A172 (cell line): ENCODE measurements around the gene SERBP1.

DNA sequence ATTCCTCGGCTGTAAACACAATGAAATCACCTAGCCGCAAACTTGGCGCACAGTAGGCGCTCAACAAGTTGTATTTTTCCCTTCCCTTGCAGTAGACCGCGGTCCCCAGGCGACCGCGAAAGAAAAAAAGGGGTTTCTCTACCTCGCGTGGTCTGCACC, 862 bp upstream of the AK4 start:
- RAMPAGE, long total RNA, result no peak

GRCh38 chr1:65264373-65265077, 44.8 kb upstream of the DNAJC6 start:
- RAMPAGE, long total RNA, result no peak

- RAMPAGE, long total RNA, result no peak
These were observed 47.1 kb downstream of the LEPR start for GRCh38 chr1:65467434-65468056.

DNA sequence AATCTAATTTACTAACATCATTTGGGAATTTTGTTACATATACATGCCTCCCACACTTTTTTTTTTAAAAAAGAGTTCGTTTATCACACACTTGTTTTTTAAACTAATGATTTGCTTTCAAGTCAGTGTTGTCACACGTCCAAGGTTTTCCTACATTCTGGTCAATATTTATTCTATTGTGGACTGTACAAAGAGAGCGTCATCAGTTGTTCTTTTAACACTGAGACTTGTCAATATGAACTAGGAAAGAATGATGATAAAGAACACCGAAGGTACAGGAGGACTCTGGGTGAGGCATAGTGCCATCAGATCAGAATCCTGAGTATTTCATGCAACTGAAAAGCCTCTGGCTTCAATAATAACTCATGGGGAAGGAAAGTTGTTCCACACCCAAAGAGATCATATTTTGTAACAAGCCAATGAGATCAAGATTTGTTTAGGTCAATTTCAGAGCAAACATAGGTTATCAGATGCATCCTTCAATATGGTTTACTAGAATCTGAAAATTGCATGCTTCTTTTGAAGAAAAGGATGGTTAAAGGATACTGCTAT, 63.9 kb downstream of the LEPR start:
- RAMPAGE, long total RNA, result no peak

DNA sequence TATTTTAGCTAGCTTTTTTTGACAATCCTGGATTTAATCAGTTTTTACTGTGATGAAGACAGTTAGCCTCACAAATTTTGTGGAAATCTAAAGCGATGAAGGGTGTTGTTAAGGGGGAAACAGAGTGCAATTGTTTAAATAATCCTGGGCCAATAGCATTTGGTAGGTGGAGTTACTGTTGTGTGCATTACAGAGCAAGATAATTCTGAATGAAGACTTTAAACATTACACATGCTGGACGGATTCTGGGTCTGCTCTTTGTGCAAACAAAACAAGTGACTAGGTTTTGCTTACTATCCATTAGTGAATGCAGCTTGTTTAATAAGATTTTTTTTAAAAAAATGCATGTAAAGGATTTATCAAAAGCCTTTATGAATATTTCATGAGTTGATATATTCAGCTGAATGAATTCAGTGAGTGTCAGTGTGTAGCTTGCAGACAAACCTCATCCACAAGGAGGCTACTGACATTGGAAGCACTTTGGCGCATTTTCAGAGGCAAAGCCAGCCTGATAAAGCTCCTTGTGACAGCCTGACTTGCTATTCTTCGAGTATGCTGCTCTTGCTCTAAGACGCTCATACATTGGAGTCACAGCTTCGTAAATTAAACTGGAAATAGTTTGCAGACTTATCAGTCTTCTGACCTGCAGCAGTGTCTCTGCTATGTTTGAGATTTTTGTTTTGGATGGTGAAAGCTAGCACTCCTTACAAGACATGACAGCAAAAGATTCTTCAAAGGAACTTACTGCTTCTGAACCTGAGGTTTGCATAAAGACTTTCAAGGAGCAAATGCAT, 199.7 kb downstream of the PDE4B start:
- RAMPAGE, long total RNA, result no peak

DNA sequence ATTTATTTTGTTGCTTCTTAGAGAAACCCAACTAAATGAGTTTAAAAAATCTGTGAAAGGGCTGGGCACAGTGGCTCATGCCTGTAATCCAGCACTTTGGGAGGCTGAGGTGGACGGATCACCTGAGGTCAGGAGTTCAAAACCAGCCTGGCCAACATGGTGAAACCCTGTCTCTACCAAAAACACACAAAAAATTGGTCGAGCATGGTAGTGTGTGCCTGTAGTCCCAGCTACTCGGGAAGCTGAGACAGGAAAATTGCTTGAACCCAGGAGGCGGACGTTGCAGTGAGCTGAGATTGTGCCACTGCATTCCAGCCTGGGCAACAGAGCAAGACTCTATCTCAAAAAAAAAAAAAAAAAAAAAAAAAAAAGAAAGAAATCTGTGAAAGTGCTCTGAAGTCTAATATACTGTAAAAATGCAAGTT, 164.1 kb upstream of the SGIP1 start:
- RAMPAGE, long total RNA, result no peak

DNA sequence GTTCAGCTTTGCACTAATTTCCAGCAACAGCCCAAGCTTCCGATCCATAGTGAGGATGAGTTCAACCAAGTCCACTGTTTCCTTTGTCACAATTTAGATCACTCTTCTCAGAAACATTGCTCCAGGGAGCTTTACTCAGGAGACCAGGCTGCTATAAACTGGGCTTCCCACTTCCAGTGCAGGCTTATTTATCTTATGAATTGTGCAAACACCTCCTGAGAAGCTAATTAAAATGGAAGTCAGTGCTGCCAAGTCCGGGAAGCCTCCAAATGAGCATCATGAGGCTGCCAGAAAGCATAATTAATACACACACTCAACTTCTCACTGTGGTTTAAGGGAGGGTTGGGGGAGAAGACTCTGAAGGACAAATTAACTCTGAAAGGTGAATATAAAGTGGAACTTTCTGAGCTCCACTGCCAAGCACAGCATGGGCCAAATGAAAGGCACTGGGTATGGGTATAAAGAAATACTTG, 145.0 kb upstream of the SGIP1 start:
- RAMPAGE, long total RNA, result no peak

DNA sequence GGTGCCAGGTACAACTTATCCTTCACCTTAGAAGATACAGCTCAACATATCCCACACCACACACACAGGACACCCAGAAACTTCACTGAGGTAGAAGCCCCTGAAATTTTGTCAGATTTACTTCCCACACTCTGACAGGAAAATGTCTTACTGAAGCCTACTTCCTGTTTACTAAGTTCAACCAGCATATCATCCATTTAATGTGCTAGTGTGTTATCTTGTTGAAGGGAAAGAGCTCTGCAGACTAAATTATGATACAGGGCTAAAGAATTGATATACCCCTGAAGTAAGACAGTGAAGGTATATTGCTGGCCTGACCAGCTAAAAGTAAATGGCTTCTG, 39.9 kb upstream of the INSL5 start:
- RAMPAGE, long total RNA, result no peak

- RAMPAGE, long total RNA, result no peak
These were observed 62.7 kb downstream of the MIER1 start for GRCh38 chr1:66987250-66988067.

- RAMPAGE, long total RNA, result no peak
These were observed 4.2 kb downstream of the SERBP1 start for GRCh38 chr1:67426080-67426414.

GRCh38 chr1:67429948-67430983, at the start of gene SERBP1:
Gene SERBP1 (minus strand): TSS chr1:67430402.
- RAMPAGE, long total RNA, result start-site peak on the minus strand at chr1:67430344-67430421, 2,770 and 4,297 reads in 2 replicates

DNA sequence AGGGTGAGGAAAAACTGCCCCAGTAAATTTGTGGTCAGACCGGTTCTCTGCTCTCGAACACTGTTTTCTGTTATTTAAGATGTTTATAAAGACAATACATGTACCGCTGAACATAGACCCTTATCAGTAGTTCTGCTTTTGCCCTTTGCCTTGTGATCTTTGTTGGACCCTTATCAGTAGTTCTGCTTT, 83.6 kb upstream of the SERBP1 start:
- RAMPAGE, long total RNA, result no peak

DNA sequence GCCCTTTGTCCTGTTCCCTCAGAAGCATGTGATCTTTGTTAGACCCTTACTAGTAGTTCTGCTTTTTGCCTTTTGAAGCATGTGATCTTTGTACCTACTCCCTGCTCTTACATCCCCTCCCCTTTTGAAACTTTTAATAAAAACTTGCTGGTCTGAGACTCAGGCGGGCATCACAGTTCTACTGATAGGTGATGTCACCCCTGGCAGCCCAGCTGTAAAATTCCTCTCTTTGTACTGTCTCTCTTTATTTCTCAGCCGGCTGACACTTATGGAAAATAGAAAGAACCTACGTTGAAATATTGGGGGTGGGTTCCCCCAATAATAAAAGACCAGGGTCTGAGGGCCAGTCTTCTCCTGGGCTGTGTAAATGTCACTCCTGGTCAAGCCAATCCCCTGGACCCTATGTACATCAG, 83.9 kb upstream of the SERBP1 start:
- RAMPAGE, long total RNA, result no peak

- RAMPAGE, long total RNA, result no peak
These were observed 32.9 kb downstream of the GADD45A start for GRCh38 chr1:67717865-67718326.

DNA sequence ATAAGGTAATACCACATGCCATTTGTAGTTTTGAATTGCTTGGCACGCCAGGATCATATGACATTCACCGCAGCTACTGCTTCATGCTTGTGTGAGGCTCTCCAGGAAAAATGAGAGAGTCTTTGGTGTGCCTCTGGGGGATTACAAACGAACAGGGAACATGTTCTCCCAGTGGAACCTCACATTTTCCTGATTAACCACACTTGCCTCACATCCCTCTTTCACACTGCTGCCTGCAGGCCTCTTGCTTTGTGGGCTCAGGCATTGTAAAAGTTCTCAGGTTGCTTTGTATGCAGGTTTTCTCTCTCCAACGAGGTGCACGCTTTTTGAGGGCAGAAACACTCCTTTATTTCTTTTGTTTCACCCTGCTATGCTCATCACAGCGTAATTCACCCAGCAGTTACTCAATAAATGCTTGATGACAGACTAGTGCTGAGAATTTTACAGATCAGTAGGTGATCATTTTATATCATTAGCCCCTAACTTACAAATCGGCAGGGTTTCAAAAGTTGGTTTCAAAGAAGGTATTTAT, 65.2 kb downstream of the GADD45A start:
- RAMPAGE, long total RNA, result no peak

GRCh38 chr1:67755320-67756377, 70.6 kb downstream of the GADD45A start:
- RAMPAGE, long total RNA, result no peak

- RAMPAGE, long total RNA, result no peak
These were observed 55.7 kb downstream of the GNG12 start for GRCh38 chr1:67777565-67778034.

- RAMPAGE, long total RNA, result no peak
These were observed 88.7 kb downstream of the WLS start for GRCh38 chr1:68143601-68143949.

- RAMPAGE, long total RNA, result no peak
These were observed 620 bp downstream of the WLS start for GRCh38 chr1:68231666-68232139.

GRCh38 chr1:68799122-68799689, 302.3 kb upstream of the DEPDC1 start:
- RAMPAGE, long total RNA, result no peak